ENCODE measurements around a stretch of chr1.

GRCh38 chr1:241856787-241857660, 9.0 kb downstream of the EXO1 start:
- RRBS: no CpG with 5 or more reads among the region's 10 CpGs

GRCh38 chr1:242302767-242303261, 221.7 kb downstream of the PLD5 start:
- RRBS: no CpG with 5 or more reads among the region's 5 CpGs

DNA sequence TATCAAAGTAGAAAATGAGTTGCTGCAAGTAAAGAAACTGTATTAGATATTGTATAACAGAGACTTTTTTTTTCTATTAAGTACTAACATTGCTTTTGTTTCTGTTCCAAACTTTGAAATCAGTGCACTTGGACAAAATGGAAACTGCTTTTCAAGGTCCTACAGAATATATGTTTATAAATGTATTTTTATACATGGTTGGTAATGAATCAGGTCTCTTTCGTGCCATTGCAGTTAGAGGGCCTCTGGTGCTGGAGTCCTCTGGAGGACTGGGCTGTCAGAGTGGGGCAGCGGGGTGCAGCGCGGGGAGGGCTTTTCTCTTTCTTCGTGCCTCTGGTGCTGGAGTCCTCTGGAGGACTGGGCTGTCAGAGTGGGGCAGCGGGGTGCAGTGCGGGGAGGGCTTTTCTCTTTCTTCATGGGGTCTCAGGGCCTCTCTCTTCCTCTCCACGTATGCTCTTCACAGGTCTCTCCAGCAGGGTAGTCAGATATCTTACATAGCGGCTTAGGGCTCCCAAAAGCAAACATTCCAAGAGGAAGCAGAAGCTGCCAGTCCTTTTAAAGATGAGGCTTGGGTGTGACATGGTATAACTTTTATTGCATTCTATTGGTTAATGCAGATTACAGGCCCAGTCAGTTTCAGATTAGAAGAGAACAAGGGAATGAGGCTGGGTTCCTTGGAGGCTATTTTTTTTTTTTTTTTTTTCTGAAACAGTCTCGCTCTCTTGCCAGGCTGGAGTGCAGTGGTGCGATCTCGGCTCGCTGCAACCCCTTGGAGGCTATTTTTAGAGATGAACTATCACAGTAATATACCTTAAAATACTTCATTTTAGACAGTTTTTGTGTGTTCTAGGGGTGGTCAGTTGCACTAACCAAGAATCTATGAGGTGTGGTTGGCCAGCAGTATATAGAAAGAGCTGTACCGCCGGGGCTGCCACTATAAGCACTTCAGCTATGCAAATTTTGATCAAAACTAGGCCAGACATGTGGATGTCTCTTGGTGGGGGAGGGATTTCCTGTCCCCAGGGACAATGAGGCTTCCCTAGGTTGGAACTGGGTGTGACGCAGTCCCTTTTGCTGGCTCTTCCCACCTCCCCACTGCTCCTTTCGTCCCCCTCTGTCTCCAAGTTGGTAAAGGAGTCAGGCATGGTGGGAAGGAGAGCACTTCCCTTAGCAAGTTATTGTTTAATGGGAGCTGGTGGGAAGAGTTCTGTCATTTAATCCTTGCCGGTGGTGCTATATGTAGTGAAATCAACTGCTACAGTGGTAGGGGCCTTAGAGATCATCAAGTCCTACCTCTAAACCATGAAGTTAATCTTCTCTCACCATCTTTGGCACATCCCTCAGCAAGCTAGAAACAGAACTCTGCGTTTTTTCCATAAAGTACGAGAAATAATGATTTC, 13.3 kb downstream of the SDCCAG8 start:
- RRBS: no CpG with 5 or more reads among the region's 20 CpGs

DNA sequence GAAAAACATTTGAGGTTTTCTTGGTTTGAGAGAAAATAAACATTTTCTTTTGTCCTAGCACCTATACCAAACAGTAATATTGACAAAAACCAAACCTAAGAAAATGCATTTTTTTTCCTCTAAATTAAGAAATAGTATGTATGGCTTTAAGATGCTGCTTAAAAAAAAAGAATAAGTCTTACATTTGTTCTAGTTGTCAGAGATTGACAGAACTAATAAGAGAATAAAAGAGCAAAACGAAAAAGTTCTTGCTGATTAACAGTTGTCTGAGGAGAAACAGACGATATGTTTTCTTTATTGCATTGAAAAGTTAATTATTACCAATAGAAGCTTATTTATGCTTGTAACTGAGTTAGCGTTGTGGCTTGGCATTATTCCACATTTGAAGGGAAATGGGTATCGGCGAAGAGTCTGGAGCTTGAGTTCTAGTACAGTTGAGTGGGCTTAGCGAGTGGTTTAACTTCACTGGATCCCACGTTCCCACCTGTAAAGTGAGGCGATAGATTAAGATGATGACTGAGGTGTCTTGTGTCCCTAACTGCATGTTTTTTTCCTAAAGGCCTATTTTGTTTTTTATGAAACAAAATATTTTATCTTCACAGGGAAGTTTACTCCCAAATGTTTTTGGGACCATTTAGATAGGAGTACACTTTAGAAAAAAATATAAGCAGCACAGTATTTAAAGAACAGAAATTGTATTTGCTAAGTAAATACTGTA, 109.0 kb downstream of the SDCCAG8 start:
- RRBS: no CpG with 5 or more reads among the region's 8 CpGs

- RRBS: no CpG with 5 or more reads among the region's 7 CpGs
Measured at GRCh38 chr1:243461604-243462498, 206.0 kb downstream of the SDCCAG8 start.

GRCh38 chr1:244084859-244085282, 33.8 kb downstream of the ZBTB18 start:
- RRBS: no CpG with 5 or more reads among the region's 4 CpGs

GRCh38 chr1:244348646-244349508, 3.6 kb upstream of the C1orf100 start:
- RRBS: no CpG with 5 or more reads among the region's 17 CpGs

DNA sequence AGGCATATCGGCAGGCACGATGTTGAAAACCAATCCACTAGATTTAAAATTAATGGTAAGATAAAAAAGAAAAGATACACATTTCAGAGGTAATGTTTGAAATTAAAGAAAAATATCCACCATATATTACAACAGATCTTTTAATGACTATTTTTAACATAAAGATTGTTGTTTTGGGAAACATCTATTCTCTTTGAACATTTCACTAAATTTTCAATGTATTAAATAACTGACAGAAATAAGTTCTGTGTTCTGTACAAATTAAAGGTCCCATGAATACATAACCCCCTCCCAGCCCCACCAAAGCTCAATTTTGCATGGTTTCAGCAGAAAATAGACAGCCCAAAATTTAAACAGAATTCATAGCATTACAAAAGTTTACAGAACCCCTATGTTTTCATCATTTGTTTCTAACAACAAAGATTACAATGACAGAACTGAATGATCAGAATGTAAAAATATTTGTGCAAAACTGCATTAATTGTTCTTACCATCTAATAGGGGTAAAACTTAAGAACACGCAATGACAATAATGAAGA, 42.9 kb downstream of the ADSS2 start:
- RRBS: no CpG with 5 or more reads among the region's 3 CpGs

DNA sequence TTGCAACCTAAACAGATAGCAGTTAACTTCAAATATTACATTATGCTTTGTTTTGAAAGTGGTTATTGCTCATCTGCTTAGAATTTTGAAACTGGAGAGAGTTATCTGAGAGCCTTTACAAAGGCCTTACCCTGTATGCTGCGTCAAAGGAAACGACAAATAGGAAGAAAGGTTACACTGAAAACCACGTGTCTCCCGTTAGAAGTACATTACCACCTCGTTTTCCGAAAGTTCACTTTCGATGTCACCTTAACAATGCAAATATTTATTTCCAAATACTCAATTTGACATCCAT, 1.2 kb downstream of the ADSS2 start:
- RRBS: no CpG with 5 or more reads among the region's 7 CpGs

GRCh38 chr1:244450891-244451612, 657 bp downstream of the ADSS2 start:
- RRBS: under 1% methylated on average over 7 of the region's 40 CpGs

GRCh38 chr1:244837438-244838237, 2.2 kb downstream of the COX20 start:
- RRBS: no CpG with 5 or more reads among the region's 5 CpGs

- RRBS: no CpG with 5 or more reads among the region's 7 CpGs
Measured at GRCh38 chr1:244839904-244841144, 4.9 kb downstream of the COX20 start.

- RRBS: no CpG with 5 or more reads among the region's 1 CpG
Measured at GRCh38 chr1:244850678-244851069, 13.7 kb downstream of the HNRNPU start.

DNA sequence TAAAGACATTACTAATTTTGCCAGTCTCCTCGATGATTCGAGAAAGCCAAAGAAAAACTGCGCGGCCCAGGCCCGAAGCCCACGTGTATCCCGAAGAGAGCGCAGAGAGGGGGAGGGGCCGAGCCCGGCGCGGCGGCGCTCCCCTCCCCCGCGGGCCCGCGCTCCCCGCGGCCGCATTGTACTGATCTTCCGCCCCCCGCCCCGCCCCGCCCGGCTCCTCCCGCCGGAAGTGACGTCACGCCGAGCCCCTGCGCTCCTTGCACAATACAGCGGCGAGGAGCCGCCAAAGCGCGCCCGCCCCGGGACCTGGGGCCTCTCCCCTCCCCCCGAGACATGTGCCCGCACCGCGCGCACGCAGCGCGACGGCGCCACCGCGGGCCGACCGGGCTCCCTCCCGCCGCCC, 1.4 kb downstream of the HNRNPU start:
- RRBS: under 1% methylated on average over 39 of the region's 55 CpGs

DNA sequence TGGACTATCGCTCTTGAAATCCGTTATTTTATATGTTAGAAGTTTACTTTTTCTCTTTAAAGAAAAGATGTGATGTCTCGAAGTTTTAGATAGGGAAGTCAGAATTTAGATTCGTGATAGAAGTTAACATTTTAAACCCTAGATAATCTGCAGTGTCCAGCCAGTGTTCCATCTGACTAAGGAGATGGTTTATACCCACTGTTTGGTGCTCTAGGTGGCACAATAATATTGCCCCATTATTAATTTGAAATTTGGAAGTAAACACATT, 1.1 kb upstream of the HNRNPU start:
- RRBS: no CpG with 5 or more reads among the region's 4 CpGs

DNA sequence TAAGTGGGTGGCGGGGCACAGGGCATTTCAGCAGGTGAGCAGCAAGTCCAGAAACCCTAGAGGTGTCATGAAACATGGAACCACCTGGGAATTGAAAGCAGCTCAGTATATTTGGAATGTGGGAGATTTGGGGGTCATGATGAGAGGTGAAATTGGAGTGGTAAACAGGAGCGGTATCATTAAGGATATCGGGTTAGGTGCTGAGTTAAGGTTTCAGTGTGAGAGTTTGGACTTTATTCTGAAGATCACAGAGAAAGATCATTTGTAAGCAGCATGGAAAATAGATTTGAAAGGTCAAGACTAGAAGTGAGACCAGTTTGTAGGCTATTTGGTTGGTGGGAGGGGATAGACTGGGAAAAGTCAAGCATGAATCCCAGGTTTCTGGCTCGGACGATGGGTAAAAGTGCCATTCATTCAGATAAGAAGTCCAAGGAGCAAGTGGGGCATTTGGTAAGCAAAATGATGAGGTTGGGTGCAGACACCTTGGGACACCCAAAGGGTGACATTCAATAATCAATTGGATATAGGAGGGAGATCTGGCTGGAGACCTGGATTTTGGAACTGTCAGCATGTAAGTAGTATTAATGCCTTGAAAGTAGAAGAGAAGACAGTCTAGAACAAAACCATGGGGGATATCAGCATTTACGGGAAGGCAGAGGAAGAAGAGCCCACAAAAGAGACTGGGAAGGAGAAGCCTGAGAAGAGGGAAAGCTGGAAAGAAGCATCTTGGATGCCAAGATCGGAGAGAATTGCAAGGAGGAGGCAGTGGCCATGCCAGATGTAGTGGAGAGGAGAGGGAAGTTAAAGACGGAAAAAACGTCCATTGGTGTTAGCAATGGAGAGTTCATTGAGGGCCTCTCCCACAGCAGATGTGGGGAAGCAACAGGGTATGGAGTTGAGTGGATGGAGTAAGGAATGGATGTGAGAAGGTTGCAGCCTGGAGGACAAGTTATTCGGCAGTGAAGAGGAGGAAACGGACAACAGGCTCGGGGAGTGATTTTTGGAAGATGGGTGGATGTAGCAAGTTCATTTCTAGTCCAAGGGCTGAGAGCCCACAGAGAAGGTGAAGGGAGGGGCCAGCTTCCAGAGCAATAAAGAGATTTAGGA, 65.7 kb upstream of the KIF26B start:
- RRBS: no CpG with 5 or more reads among the region's 12 CpGs

DNA sequence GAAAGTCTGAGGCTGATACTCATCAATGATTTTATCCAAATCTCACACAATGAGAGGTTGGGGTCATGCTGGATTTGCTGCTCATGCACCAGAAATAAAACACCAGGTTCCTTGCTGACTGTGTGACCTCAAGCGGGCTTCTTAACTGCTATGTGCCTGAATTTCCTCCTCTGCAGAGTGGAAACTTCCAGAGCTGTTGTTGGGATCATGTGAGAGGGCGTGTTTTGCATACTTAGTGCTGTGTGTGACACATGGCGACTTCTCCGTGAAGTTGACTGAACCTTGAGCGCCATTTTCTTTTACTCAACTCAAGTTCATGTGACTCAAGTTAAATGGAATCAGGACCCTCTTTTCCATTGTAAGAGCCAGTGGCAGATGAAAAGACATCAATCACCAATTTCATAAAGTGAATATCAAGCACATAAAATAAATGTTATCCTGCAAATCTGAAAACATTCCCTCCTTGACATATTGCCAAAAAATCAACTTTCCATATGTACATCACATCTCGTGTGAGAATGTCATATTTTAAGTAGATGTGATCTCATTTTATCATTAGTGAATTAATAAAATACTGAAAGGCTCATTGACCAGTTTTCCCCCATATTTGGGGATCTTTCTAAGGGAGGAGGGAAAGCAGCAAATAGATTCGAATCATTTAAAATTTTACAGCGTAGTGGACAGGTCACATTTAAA, 224.1 kb downstream of the KIF26B start:
- RRBS: no CpG with 5 or more reads among the region's 8 CpGs

- RRBS: no CpG with 5 or more reads among the region's 6 CpGs
Measured at GRCh38 chr1:245421724-245422208, 267.0 kb downstream of the KIF26B start.

DNA sequence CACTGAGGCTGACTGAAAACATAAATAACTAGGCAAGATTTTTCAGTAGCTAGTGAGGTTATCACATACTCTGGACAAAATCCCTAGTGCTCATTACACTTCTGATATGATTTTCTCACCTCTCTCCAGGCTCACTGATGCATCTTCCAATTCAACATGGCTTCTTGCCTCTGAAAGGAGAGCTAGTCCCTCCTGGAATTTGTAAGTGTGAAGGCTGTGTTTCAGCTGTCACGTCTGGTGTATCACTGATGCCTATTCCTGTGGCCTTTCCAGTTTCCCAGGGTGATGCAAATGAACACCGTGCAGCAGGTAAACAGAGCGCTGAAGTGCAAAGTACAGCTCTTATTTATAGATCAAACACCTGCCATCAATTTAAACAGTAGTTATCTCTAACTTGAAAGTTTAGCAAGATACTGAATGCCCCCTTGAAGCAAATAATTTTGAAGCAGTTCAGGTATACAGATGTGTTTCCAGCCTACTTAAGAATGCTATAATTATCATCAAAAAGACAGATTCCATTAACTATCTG, 656.2 kb downstream of the KIF26B start:
- RRBS: no CpG with 5 or more reads among the region's 3 CpGs

- RRBS: no CpG with 5 or more reads among the region's 18 CpGs
Measured at GRCh38 chr1:245856767-245857705, 650.0 kb downstream of the SMYD3 start.

All from SK-N-MC (cell line).